Gastrocnemius medialis (tissue), 3 donors: Measurements from ENCODE around the genes SPATA25 and OCSTAMP.

- PRO-cap, result no peak
- RAMPAGE, long total RNA, 3 experiments, result no peak in any of the 3 experiments
Observed at GRCh38 chr20:45782771-45783570, 8.7 kb downstream of the WFDC3 start.

- PRO-cap, result bidirectional peak, plus-strand start at chr20:45834176, minus-strand start at chr20:45834075; bidirectional peak, plus-strand start at chr20:45834455, minus-strand start at chr20:45834374
- RAMPAGE, long total RNA, 3 experiments, result start-site peak on the plus strand in 2 of 3 experiments, at chr20:45834129-45834208 at its widest, 188 to 273 reads per replicate
Observed at GRCh38 chr20:45833949-45834728, 540 bp downstream of the SNX21 start.

DNA sequence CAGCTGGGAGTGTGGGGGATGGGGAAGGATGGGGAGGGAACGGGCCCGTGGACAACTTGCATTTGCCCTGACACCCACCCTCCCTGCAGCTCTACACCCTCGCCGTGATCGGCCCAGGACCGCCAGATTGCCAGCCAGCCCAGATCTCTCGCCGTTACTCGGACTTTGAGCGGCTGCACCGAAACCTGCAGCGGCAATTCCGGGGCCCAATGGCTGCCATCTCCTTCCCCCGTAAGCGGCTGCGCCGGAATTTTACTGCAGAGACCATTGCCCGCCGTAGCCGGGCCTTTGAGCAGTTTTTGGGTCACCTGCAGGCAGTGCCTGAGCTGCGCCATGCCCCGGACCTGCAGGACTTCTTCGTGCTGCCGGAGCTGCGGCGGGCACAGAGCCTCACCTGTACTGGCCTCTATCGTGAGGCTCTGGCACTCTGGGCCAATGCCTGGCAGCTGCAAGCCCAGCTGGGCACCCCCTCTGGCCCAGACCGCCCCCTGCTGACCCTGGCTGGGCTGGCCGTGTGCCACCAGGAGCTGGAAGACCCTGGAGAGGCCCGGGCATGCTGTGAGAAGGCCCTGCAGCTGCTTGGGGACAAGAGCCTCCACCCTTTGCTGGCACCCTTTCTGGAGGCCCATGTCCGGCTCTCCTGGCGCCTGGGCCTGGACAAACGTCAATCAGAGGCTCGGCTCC, 7.1 kb downstream of the SNX21 start:
- PRO-cap, result no peak
- RAMPAGE, long total RNA, 3 experiments, result no peak in any of the 3 experiments

GRCh38 chr20:45842977-45843576, 9.5 kb downstream of the SNX21 start:
- PRO-cap, result no peak
- RAMPAGE, long total RNA, 3 experiments, result no peak in any of the 3 experiments

DNA sequence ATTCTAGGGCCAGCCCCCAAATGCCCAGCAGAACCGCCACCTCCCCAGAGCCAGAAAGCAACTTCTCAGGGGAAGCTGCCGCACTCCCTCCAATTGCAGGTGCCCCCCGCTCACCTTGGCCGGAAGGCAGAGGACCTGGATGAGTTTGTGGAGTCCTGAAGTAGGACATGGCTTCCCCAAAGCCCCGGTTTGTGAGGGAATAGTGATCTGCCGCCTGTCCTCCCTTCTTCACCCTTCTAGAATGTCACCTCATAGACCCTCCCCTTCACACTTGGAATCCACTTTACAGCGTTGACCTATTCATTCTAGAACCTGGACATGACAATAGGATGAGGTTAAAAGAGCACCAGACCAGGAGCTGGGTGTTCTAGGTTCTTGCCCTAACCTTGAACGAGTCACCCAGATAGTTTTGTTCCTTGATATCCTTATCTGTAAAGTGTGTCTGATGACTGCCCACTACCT, at the start of gene SPATA25:
TSS of gene SPATA25 (minus strand) at position 201 of the 462 bp plus-strand sequence.
- PRO-cap, result no peak
- RAMPAGE, long total RNA, 3 experiments, result no peak in any of the 3 experiments

- PRO-cap, result no peak
- RAMPAGE, long total RNA, 3 experiments, result no peak in any of the 3 experiments
Observed at GRCh38 chr20:45889523-45889722, 1.6 kb downstream of the NEURL2 start.

- PRO-cap, result no peak
- RAMPAGE, long total RNA, 3 experiments, result no peak in any of the 3 experiments
Observed at GRCh38 chr20:45892635-45893635, 1.8 kb downstream of the CTSA start.

DNA sequence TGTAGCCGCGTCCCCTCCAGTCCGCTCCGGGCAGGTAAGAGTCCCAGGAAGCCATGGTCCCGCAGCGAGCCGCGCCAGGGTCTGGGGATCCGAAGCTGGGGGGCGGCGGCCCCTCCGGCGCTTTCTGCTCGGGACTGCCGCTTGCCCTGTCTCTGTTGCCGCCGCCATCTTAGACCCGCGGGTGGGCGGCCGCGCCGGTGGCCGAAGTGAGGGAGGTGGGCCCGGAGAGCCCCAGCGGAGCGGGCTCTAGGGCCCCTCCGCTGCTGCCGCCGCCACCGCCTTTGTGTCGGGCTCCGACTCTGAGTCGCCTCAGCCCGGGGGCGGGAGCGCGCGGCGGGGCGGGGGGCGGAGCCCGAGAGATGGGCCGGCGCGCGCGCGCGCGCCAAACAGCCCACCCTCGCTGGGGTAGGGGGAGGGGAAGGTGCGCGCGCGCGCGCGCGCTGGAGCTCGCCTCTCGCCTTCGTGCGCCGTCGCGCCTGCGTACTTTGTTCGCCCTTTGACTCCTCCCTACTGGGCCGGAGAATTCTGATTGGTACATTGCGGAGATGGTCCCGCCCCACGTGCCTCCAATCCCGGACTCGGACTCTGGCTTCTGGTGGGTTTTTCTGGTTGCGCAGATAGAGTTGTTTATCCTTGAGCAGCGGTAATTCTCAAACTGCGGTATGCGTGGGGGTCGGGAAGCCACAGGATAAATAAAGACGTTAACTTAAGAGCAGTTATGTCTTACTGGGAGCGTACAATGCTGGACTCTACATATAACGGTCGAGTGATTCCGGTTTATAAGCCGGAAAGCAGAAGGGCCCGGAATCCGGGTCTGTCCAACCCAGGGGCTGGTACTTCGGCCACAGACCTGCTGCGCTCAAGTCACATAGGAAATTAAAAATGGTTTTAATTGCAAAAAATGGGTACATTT, 544 bp downstream of the PCIF1 start:
- PRO-cap, result bidirectional peak, plus-strand start at position 630 of the sequence, minus-strand start at position 301 of the sequence
- RAMPAGE, long total RNA, 3 experiments, result no peak in any of the 3 experiments

DNA sequence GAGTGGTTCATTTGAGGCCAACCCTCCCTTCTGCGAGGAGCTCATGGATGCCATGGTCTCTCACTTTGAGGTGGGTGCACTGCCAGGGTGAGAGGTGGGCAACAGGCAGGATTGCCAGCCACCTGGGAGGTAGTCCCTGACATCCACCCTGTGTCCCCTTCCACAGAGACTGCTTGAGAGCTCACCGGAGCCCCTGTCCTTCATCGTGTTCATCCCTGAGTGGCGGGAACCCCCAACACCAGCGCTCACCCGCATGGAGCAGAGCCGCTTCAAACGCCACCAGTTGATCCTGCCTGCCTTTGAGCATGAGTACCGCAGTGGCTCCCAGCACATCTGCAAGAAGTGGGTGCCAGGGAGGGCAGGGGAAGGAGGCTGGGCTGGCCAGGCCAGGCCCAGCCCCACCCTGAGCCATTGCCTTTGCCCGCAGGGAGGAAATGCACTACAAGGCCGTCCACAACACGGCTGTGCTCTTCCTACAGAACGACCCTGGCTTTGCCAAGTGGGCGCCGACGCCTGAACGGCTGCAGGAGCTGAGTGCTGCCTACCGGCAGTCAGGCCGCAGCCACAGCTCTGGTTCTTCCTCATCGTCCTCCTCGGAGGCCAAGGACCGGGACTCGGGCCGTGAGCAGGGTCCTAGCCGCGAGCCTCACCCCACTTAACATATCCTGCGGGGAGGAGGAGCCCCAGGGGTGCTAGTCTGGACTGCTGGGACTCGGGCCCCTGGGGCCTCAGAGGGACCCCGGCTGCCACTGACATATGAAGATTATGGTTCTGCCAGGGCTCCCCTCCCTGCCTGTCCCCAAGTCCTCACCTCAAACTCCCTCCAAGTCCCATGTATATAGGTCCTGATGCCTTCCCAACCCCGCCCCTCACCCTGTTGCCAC, 12.9 kb downstream of the PCIF1 start:
- PRO-cap, result no peak
- RAMPAGE, long total RNA, 3 experiments, result no peak in any of the 3 experiments

DNA sequence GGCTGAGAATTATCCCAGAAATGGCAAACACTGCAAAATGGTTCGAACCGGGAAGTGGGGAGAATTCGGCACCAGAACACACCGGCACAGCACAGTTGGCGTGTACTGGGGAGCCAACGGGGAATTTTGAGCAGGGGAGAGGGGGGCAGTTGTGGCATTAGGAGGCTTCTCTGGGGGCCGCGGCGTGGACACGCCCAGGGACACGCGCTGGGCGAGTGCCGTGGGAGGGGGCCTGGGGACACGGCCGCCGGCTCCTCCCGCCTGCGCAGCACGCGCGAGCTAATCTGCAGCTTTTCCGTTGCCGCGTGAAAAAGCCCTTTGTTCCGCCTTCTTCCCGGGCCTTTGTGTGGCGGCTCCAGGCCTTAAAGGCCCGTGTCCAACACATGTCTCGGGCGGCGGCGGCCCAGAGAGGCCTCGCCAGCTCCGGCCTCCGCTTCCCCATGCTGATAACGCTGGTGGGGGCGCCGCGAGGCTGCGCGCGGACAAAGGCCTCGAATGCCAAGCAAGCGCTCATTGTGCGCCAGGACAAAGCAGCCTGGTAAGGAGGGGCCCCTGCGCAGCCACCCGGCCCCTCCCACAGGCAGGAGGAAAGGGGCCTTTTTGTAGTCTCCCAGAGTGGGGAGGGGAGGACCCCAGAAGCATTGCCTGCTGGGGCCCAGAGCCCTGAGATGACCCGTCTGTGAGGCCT, 82.7 kb downstream of the CD40 start:
- PRO-cap, result no peak
- RAMPAGE, long total RNA, 3 experiments, result no peak in any of the 3 experiments

DNA sequence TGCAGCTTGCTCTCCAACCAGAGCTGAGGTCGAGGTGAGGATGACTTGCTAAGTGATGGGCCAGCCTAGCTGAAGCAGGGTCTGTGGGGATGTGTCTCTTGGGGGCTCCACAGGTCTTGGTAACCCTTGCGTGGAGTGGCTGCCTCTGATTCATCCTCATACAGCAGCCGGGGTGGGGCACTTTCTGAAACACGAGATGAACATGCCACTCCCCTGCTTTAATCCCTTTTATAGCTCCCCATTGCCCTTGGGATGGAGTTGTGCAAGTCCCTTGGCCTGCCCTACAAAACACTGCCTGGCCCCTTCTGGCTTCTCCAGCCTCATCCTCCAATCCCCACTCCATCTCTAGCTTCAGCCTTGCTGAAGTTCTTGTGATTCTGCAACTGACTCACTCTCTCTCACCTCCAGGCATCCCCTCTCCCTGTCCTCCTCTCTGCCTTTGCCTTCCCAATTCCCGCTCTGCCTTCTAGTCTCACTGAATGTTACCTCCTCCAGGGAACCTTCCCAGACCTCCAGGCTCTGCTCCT, 94.0 kb downstream of the CDH22 start:
- PRO-cap, result bidirectional peak, plus-strand start at position 391 of the sequence, minus-strand start at position 147 of the sequence
- RAMPAGE, long total RNA, 3 experiments, result no peak in any of the 3 experiments

DNA sequence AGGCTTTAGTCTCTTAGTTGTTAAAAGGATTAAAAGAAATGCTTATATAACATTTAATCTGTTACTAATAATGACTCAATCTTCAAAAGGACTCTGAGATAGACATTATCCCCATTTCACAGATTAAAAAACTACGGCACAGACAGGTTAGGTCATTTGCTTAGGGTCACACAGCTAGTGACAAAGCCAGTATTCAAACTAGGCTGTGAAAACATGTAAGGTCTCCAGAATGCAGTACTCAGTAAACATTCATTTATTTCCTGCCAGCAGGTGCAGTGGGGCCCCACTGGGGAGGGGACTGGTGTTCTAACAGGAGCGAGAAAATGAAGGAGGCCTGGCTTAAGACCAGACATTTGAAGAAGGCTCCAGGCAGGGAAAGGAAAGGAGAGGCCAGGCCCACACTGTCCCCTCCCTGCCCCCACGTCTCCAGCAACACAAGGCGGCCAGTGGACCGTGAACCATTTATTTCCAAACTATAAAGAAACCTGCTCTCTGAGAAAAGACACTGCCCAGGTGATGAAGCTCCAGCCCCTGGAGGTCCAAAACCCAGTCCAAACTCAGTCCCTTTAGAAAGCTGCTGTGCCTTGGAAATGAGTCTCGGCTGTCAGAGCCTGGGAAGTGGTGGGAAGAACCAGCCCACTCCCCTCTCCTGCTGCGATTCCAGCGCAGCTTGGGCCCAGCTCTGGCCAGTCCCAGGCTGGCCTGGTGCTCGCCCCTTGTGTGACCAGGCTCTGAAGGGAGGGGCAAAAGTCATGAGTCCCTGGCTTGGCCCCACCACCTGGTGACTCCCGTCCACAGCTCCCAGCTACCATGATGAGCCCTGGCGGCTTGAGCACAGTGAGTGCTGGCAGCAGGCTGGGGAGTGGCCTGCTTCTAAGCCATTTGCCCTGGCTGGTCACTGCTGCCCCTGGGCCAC, 14.5 kb downstream of the SLC35C2 start:
- PRO-cap, result no peak
- RAMPAGE, long total RNA, 3 experiments, result no peak in any of the 3 experiments

GRCh38 chr20:46402255-46402892, 4.0 kb downstream of the ELMO2 start:
- PRO-cap, result no peak
- RAMPAGE, long total RNA, 3 experiments, result no peak in any of the 3 experiments

GRCh38 chr20:46406937-46407514, 611 bp upstream of the ELMO2 start:
- PRO-cap, result bidirectional peak, plus-strand start at chr20:46407078, minus-strand start at chr20:46407021; bidirectional peak, plus-strand start at chr20:46407298, minus-strand start at chr20:46407123
- RAMPAGE, long total RNA, 3 experiments, result no peak in any of the 3 experiments

DNA sequence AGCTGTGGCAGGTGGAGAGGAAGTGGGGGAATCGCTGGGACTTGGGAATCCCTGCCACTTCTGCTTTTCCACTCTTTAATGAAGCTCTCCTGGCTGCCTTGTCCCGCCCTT, at the start of gene OCSTAMP:
TSS of gene OCSTAMP (minus strand) at position 53 of the 111 bp plus-strand sequence.
- PRO-cap, result no peak
- RAMPAGE, long total RNA, 3 experiments, result no peak in any of the 3 experiments

DNA sequence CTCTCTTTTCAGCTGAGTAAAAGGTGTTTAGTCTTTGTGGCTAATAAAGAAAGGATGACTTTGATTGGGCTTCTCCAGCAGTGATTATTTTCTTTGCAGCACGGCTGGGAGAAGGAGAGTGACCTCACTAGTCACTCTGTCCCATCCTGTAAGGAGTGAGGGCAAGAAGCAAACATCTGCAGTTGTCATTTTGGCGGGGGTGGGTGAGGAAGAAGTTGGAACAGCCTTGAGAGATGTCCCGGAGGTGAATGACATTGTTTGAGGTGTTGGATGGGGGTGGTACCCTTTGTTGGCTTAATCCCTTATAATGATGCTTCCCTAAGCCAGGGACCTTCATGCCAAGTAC, 223.6 kb downstream of the EYA2 start:
- PRO-cap, result no peak
- RAMPAGE, long total RNA, 3 experiments, result no peak in any of the 3 experiments

- PRO-cap, result no peak
- RAMPAGE, long total RNA, 3 experiments, result no peak in any of the 3 experiments
Observed at GRCh38 chr20:47118593-47118964, 223.9 kb downstream of the EYA2 start.

DNA sequence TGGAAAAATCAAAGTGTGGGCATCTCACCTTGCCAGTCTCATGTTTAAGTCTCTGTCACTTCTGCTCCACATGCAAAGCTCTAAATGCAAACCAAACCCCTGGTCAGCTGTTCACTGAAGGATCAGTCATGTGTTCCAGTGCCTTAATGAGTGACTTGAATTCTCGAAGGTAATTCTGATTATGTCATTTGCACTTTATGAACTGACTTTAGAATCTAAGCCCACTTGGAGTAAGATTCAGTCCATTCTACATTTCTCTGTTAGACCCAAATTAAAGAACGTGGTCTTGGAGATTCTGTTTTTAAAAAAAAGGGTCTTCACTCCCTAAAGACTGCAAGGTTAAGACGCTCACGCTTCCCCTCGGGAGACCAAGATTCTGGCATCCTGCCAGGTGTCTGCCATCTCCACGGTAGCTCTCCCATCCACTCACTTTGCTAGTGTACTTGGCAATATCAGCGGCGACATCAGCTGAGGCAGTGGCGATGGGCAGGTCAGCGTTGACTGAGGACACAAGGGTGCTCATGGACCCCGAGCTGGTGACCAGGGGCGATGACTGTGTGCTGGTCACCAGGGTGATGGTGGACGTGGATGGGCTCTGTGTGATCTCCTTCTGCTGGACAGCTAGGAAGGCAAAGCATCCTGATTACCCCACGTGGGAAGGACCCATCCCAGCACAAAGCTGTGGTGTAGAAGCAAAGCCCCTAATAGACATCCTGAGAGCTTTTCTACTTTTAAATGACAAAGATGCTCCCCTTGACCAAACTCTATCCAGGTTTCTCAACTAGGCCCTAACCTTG, 120.4 kb downstream of the ZMYND8 start:
- PRO-cap, result no peak
- RAMPAGE, long total RNA, 3 experiments, result no peak in any of the 3 experiments

DNA sequence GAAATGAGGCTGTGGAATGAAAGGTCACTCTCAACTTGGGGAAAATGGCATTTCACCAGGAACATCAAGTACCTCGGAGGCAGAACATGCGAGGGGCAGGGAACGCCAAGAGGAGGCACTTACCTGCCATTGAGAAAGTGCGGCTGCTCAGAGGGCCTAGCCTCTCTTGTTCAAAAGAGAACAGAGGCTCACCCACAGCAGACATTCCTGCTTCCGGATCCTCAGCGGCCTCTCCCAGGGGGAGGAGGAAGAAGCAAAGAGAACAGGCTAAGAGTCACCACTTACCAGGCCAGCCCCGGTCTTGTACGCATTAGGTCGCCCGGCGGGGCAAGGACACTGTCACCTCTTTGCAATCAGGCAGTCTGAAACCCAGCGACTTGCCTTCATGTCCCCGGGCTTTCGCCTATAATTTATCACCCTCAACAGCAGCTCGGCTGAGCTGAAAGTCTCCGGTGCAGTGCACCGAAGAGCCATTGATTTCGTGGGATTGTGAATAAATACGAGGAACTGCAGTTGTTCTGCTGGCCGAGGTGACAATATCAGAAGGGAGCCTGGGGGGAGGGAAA, 37.6 kb downstream of the ZMYND8 start:
- PRO-cap, result bidirectional peak, plus-strand start at position 200 of the sequence, minus-strand start at position 247 of the sequence
- RAMPAGE, long total RNA, 3 experiments, result start-site peak on the plus strand in 1 of 3 experiments, centred at position 198 of the sequence, 5 reads per replicate; start-site peak on the minus strand in 2 of 3 experiments, centred at positions 194 to 229 of the sequence, 53 to 56 reads per replicate

DNA sequence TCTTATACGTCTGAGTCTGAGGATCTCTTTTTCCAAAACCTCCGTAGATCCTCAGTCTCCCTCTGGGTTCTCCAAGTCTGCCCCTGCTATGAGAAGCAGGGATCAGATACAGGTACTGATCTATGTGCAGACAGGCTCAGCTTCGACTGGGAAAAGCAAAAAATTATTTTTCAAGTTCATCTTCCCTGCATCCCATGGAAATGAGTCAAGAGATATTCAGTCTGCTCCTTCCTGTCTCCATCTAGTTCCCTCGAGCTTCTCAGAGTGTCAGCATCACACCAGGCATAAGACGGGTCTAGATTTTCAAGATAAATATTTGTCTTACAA, 30.0 kb downstream of the ZMYND8 start:
- PRO-cap, result no peak
- RAMPAGE, long total RNA, 3 experiments, result no peak in any of the 3 experiments